ENCODE results near the genes CPA3 and GYG1.

DNA sequence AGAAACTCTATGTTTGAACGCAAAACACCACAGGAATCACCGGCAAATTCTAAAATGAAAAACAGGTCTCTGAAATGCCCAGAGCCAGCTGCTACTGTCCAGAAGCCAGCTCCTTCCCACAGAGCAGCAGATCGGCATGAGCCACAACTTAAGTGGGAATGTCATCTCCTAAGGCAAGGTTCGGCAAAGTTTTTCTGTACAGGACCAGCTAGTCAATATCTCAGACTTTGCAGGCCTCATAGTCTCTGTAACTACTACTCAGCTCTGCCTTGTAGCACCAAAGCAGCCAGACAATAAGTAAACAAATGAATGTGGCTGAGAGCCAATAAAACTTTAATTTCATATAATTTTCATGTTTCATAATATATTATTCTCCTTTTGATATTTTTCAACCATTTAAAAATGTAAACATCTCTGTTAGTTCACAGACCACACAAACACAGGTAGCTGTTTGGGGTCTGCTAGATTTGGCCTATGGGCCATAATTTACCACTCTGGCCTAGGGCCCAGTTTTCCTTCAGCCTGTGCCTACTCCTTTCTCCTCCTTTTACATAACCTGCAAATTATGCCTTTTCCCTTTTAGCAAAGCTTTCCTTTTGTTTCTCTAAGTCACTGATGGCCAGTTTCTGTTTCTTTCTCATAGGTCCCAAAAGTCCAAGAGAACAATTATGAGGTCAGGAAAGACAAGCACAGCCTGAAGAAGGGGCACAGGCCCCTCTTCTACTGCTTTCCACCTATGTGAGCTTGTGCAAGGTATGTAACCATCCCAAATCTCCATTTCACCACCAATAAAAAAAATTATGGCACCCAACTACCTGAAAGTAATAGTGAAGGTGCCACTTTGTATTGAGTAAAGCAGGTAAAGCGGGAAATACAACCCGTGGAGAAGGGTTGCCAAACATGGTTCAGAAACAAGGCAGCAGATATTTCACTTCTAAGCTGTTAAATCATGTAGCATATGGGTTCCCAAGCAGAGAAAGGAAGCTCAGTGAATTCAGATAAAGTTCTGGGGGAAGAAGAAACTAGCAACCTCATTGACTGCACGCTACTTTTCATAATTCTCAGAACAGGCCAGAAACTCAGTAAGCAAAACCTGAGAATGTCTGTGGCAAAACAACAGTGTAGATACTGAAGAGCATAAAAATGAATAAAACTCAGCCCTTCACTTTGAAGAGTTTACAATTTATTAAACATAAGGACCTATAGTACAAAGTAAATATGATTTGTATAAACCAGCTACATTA, 4.4 kb downstream of the PLOD2 start:
- PRO-cap = no peak

- PRO-cap = bidirectional peak, plus-strand start at chr3:146160483, minus-strand start at chr3:146160381
These were observed 537 bp downstream of the PLOD2 start for GRCh38 chr3:146160456-146160838.

DNA sequence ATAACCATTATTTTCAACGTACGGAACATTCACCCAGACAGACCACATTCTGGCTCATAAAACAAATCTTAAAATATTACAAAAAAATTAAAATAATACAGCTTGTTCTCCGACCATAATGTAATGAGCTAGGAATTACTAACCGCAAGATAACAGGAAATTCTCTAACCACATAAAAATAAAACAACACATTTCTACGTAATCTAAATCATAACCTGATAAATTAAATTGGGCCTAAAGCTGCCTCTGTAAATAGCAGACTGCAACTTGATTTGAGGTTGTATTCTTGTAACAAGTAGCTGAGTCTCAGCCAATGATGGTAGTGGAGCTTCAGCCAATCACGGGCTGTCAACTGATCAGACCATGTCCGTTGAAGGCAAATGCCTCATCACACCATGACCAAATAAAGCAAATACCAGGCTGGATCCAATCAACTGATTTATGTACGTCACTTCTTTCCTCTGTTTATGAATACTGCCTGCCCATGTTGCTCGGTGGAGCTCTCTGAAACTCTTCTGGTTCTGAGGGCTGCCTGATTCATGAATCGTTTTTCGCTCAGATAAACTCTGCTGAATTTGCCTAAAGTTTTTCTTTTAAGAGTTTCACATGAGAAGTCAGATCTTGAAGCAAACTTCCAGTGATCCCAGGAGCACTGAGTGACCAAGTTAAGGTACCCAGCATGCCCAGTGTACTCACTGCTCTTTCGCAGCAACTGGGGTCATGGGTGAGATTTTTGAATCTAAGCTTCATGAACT, 9.0 kb downstream of the PLSCR4 start:
- PRO-cap = no peak

GRCh38 chr3:146308666-146309341, 57.9 kb upstream of the PLSCR4 start:
- PRO-cap = no peak

DNA sequence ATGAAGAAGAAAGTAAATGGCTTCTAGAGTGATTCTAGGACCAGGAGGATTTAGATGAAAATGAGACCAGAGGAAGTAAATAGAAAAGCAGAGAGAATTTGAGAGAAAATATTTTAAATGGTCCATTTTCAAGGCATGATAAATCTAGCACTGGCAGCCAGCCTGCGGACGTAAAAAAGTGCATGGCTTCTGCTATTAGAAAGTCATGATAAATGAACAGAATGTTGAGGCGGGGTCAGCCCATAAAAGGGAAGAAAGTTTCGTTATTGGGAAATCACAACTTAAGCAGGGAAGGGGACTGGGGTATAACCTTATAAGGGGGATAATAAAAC, 88.3 kb upstream of the PLSCR4 start:
- PRO-cap = no peak

DNA sequence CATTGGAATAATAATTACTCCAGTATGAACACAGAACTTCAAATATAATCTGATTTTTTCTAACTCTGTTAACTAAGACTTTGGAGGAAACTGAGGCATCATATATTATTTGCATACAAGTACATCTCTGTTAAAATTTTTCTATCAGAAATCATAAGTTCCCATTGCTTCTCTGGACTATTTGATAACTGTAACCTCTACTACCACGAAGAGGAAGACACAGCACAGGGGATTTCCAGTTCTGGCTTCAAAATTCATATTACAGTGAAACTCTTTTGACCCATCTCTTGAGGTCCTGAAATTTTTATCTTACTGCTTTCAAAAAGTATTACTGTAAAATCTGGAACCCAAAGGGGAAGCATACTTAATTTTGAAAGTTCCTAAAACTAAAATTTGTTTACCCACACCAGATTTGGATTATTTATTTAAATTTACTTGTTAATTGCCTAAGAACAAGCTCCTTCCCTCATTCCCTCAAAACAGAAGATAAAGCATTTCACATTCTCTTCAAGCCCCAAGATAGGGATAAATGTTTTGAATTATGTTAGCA, 4.1 kb downstream of the PLSCR1 start:
- PRO-cap = no peak

DNA sequence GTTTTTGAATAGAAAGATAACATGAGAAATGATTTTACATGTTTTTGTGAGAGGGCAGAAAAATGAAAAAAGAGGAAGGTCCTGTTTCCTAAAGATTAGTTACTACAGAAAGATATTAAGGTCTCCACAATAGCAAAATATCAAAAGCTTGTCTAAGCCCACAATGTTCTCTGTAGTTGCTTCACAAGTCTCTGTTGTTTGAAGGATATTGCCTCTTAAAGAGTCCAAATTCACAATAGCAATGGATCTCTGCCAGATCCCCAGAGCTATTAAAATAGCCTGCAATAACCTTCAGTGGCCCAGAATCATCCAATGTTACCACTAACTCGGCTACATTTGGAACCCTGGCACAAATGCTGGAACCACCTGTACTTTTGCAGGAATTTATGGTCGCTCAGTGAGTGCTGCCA, 298.6 kb upstream of the PLSCR5 start:
- PRO-cap = no peak

GRCh38 chr3:147404425-147405238, 1.7 kb downstream of the ZIC4 start:
- PRO-cap = no peak

- PRO-cap = no peak
These were observed 335 bp upstream of the ZIC4 start for GRCh38 chr3:147406630-147407125.

GRCh38 chr3:147409069-147409259, 201 bp upstream of the ZIC1 start:
- PRO-cap = no peak

GRCh38 chr3:147420931-147421970, 12.1 kb downstream of the ZIC1 start:
- PRO-cap = no peak

GRCh38 chr3:147423213-147423538, 14.0 kb downstream of the ZIC1 start:
- PRO-cap = no peak

GRCh38 chr3:147945864-147946443, 536.8 kb downstream of the ZIC1 start:
- PRO-cap = no peak

GRCh38 chr3:148865157-148865550, at the start of gene CPA3:
CPA3 (plus strand) TSS chr3:148865296.
- PRO-cap = no peak

DNA sequence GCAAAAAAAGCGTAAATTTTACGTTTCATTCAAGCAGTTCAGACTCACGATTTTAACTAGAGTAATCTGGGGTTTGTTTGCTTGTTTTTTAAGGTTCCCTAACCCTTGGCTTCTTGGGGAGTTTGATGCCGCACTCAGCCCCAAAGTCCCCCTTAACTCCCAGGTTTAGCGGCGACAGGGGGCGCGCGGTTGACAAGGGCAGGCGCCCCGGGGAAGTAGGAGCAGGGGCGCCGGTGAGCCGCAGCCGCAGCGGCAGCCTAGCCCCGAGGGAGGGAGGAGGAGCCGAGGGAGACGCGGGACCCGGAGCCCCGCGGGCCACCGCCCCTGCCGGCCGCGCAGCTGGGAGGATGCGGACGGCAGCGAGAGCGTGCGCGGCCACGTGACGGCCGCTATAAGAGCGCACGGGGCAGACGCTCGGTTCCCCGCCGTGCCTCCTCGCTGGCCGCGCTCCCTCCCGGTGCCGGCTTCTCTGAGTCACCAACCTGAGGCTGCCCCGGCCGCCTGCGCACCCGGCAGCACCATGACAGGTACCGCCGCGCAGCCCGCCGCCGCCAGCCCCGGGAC, at the start of gene GYG1:
Gene GYG1, plus strand, starts transcription at position 420 of the 564 bp plus-strand sequence.
- PRO-cap = unidirectional peak, plus-strand start at position 192 of the sequence; bidirectional peak, plus-strand start at position 420 of the sequence, minus-strand start at position 274 of the sequence

DNA sequence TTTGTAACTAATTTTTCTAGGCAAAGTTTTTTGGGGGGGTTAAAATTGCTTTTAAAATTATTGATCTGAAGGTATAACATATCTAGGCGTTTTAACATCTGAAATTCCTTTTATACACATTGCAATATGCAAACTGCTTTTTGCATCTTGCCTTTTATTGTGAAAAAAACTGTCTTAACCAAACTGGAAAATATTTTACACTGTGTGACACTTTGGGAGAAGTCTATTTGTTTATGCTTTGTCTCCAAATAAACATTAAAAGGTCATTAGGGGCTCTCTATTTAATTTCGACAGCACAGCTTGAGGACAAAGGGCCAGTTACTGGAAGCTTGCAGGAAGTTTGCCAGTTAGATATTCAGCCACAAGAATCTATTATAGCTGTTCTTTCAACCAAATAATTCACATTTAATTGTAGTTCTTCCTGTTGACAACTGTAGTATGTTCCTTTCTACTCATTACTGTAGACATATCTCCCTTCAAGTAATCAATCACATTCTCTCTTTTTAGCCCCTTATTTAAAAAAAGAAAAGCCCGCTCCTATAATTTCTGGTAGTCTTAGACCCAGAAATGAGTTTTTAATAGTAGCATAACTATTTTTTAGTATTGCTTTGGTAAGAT, 6.1 kb downstream of the CP start:
- PRO-cap = no peak

GRCh38 chr3:149243373-149243863, 21.8 kb upstream of the CP start:
- PRO-cap = no peak

DNA sequence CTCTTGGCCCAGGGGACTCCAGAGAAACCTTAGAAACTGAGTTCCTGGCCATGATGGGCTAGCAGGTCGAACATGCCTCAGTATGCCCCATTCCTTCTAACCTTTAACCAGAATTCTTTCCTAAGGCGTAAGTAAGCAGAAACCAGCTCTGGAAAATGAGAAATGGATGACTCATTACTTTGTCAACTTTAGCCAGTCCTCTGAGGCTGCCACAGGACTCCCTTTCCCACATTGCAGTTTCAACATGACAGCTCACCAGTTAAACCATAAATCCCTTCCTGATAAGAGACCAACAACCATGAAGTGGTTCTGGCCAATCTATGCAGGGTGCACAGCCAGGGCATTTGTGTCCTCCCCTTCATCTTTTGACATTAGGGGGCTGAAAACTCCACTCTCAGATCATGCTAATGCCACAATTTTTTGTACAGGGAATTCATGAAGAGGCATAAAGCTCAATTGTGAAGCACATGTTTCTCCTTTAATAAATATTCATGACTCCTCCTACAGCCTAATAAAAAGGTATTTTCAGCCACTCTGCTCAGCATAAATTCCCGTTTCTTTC, 33.2 kb downstream of the TM4SF18 start:
- PRO-cap = no peak

GRCh38 chr3:149355949-149356623, 21.4 kb downstream of the TM4SF1 start:
- PRO-cap = no peak

- PRO-cap = unidirectional peak, minus-strand start at chr3:149382193
These were observed 4.8 kb upstream of the TM4SF1 start for GRCh38 chr3:149381882-149383051.

All from right common carotid artery plus branches (tissue), 1 donor.